Neutrophil (primary cell): ENCODE results near the genes ZNF436 and GALE.

- PRO-cap: no peak
Observed at GRCh38 chr1:22255524-22256081, 112.7 kb upstream of the WNT4 start.

DNA sequence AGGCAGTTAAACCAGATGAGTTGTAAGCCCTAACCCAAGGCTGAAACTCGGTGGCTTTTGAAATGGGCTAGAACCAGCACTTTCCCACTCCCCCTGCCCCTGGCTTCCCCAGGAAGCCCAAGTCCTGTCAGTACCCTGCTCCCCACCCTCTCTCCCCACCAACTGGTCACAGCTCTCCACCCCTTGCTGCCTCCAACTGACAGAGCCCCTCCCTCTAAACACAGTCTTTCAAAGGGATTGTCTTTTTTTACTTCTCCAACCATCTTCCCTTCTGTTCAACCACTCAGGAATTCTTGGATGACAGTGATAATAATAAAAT lies 1.1 kb downstream of the C1QB start:
- PRO-cap: no peak

- PRO-cap: no peak
Observed at GRCh38 chr1:22794484-22795010, 83.9 kb downstream of the EPHB2 start.

DNA sequence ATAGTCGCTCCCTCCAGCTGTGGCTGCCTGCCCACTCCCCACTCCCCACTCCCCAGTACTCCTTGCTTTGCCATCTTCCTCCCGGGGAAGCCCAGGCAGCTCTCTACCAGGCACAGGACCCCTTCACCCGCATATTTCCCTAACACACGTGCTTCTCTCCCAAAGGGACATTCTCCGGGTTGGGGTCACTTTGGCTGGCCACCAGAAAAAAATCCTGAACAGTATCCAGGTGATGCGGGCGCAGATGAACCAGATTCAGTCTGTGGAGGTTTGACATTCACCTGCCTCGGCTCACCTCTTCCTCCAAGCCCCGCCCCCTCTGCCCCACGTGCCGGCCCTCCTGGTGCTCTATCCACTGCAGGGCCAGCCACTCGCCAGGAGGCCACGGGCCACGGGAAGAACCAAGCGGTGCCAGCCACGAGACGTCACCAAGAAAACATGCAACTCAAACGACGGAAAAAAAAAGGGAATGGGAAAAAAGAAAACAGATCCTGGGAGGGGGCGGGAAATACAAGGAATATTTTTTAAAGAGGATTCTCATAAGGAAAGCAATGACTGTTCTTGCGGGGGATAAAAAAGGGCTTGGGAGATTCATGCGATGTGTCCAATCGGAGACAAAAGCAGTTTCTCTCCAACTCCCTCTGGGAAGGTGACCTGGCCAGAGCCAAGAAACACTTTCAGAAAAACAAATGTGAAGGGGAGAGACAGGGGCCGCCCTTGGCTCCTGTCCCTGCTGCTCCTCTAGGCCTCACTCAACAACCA lies 59.2 kb downstream of the LACTBL1 start:
- PRO-cap: no peak

- PRO-cap: no peak
Observed at GRCh38 chr1:22929053-22929361, 43.7 kb downstream of the LACTBL1 start.

- PRO-cap: no peak
Observed at GRCh38 chr1:23013605-23014456, 1.8 kb downstream of the TEX46 start.

- PRO-cap: no peak
Observed at GRCh38 chr1:23027039-23027411, 7.8 kb downstream of the KDM1A start.

DNA sequence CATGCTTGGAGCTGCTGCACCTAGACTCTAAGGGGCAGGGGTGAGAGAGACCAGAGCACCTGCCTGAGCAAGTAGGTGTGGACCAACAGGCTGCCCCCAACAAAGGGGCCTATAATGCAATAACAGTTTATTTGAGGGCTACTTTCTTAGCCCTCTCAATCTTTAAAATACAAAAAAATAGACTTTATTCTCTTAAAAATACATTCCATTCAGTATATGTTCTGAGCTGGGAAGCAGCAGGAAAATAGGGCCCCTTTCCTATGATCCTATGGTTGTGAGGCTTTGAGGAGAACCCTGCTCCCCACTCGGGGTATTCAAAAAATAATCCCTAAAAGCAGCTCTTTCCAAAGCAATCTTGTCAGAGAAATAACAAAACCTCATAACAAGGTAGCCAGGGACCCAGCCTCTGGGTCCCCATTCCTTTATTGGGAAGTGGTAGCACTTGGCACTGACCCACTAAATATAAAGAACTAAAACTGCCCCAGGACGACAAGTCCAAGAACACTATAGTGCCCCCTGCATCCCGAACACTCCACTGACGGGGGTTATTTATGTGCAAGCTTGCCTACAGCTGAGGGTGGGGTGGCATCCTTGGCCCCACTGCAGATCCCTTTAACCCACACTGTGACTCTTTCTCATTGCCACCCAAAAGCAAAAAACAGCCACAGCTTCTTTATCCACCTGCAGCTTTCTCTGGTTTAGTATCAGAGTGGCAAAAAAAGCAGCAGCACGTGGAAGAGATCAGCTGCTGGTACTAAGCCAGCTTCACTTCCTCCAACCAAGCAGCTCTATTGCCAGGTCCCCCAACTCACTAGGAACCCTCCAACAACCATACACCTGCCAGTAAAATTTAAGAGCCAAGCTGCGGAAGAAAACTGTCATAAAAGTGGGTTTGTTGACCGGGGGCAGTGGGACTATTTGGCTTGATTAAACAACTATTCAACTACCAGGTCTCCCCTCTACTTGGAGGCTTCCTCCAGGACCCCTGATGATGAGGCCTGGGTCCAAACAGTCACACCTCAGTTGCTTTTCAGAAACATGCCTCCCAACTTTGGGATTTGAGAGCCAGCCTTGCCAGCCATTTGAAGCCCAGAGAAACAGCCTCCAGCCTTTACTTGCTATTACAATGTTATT lies 66.2 kb downstream of the KDM1A start:
- PRO-cap: no peak

GRCh38 chr1:23283811-23284010 lies 60.4 kb downstream of the HNRNPR start:
- PRO-cap: no peak

- PRO-cap: no peak
Observed at GRCh38 chr1:23303467-23304119, 40.5 kb downstream of the HNRNPR start.

- PRO-cap: no peak
Observed at GRCh38 chr1:23369317-23370288, at the start of gene ZNF436. ZNF436 (minus strand) TSS chr1:23369836.

DNA sequence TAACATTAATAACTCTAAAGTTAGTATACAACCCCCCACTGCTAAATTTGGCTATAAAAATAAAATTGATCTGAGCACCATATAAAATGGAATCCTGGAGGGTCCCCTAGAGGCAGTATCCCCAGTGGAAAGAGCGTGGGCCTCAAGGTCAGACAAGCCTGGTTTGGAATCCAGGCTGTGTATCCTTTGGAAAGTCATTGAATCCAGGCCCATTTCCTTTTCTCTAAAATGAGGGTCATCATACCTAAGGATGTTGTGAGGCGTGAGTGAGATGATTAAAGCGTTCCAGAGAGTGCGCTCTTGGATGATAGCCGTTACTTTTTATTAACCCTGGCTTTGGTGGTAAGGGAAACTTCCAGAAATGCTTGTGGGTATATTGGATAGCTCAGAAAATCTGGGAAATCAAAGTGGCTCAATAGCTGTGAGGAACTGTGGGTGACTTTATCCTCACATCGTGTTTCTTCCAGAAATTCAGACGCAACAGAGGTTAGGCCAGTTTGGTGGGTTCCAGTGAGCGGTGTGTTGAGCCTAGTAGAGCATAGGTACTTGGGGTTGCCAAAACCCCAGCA lies 737 bp upstream of the ZNF436 start:
- PRO-cap: no peak

DNA sequence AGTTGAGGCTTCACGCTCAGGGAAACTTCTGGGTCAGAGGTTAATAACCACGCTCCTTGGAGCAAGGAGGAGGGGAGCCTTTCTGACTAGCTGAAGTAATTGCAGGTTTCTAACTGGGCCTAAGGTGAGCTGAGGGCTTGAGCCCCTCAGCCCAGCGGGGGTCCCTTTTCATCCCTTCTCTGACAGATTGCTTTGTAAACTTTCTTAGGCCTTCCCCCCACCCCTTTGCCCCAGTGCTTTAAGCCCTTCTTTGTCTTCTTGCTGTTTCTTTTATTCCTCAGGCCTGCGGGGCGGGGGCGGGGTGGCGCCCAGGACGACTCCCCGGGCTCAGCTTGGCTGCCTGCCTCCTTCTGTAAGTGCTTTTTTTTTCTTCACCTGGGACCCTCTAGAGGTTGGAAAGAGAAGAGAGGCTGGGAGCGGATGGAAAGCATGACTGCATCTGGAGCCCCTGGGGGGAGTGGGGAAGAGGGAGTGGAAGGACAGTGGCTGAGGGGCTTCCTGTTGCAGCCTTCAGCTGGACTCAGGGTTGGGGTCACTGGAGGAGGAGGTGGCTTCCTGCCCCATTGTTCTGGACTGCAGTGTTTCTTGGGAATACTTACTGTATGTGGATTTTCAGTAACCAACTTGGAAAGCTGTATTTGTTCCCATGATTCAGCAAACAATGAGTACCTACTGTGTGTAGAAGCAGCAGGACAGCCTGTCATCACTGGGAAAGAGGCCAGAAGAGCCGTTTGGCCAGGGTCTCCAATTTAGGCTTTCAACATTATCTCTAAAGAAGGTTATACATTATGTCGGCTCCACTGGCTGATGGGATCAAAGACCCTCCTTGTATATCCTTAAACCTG lies 1.4 kb upstream of the ZNF436 start:
- PRO-cap: no peak

DNA sequence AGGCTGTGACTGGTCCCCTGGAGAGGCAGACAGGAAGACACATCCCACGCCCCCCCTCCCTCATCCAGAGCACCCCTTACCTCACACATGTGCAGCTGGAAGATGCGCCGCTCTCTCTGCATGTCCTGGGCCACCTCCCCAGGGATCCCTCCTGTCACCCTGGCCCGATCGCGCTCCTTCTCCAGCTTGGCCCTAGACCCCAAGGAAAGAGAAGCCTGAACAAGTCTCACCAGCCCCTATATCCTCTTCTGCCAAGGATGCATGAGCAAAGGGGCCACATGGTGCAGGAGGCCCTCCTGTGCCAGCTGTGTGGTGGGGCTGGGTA lies 17.8 kb upstream of the TCEA3 start:
- PRO-cap: no peak

GRCh38 chr1:23529362-23530277 lies 1.4 kb downstream of the E2F2 start:
- PRO-cap: no peak

- PRO-cap: no peak
Observed at GRCh38 chr1:23546737-23547649, 12.3 kb downstream of the ID3 start.

- PRO-cap: no peak
Observed at GRCh38 chr1:23560424-23561082, 1.3 kb upstream of the ID3 start.

DNA sequence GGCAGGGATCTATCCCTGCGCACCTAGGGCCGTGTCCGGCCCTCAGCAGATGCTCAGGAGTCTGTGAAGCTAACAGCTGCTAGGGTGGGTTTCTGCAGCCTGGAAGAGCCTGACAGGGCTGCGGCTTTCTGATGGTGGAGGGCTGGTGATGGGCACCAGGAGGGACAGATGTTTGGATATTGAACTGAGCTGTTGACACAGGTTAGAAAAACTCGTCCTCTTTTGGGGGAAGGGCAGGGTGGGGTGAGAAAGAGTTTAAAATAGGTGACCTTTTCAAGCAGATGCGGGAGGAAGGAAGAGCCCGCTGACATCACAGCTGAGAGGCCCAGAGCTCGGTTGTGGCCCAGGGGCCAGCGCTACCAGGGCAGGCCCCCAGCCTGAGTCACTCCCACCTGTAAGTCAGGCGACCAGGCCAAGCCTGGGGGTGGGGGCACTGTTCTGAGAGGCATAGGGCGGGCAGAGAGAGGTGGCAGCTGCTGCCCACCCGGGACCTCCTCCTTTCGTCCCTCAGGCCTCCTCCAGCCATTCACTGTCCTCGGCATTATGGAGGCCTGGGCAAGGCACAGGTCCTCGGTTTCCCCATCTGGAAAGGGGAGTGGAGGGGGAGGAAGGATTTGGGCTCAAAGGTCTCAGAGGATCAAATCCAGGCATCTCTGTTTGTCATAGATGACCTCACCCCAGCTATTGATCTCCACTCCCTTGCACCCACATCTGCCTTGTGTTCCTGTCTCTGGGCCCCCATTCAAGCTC lies 32.3 kb upstream of the ID3 start:
- PRO-cap: no peak

DNA sequence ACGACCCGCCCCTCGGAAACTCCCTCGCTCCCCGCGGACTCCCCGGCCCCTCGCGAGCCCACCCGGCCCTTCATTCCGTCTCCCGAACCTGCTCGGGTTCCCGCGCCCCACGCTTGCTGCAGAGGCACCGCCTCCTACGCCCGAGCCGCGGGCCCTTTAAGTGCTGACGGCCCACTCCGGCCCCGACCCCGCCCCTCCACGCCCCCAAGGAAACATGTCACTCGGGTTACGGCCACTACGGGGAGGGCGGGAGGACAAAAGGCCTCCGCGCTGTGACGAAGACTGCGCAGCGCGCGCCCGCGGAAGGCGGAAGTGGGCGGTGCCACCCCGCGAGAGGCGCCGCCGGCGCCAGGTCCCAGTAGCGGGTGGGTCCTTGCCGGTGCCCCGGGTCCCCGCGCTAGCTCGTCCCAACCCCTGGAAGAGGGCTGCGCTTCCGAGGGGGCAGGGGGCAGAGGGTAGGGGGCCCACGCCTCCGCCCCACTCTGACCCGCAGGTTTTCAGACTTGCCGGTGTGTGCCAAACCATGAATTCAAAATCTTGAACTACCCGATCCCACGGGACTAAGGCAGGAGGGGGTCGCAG lies at the start of gene GALE:
Gene GALE, minus strand, starts transcription at position 131 of the 582 bp plus-strand sequence.
- PRO-cap: bidirectional peak, plus-strand start at position 361 of the sequence, minus-strand start at position 90 of the sequence

DNA sequence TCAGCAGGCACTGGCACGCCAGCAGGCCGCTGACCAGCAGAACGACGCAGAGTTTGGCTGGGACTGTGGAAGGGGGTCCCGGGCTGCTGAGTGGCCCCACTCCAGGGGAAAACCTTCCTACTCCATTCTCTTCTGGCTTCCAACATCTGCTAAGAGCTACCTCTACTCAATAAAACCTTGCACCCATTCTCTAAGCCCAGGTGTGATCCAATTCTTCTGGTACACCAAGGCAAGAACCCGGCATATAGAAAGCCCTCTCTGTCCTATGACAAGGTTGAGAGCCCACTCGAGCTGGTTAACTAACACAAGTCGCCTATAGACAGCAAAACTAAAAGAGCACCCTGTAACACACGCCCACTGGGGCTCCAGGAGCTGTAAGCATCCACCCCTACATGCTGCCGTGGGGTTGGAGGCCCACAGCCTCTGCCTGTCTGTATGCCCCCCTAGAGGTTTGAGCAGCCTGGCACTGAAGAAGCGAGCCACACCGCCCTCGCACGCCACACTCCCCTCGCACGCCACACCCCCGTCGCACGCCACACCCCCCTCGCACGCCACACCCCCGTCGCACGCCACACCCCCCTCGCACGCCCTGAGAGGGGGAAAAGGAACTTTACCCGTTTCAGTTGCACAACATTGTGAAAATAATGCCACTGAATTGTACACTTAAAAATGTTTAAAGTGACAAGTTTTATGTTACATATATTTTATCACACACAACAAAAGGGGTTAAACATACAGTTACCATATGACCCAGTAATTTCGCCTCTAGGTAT lies 13.1 kb upstream of the HMGCL start:
- PRO-cap: no peak